SK-MEL-5 (cell line): ENCODE data around the gene TMEM14B.

DNA sequence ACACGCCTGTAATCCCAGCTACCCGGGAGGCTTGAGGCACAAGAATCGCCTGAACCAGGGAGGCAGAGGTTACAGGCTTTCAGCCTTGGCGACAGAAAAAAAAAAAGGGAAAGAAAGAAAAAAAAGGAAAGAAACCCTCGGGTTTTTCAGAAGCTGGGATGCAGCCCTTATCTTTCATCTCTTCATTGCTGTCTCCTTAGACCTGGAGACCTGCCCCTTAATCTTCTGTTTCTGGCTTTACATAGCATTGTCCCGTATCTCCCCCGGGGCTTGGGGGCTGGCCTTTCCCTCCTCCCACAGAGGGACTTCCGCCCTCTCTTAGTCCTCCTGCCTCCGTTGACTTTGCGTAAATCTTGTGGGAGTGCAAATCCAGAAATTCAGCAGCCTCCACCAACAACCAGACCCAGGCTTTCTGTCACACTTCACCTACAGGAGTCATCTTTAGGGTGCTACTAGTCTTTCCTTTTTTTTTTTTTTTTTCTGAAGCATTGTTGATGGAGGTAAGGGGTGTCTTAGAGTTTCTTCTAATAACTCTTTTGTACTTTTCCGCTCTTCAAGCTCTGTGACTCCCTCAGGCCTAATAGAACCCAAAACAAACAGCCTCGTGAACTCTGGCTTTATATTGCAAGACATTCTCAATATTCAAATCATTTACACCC lies 66.1 kb downstream of the RREB1 start:
RAMPAGE:
- cytosol, long total RNA, result no peak
- long total RNA, result no peak
- nucleus, long total RNA, result no peak

DNA sequence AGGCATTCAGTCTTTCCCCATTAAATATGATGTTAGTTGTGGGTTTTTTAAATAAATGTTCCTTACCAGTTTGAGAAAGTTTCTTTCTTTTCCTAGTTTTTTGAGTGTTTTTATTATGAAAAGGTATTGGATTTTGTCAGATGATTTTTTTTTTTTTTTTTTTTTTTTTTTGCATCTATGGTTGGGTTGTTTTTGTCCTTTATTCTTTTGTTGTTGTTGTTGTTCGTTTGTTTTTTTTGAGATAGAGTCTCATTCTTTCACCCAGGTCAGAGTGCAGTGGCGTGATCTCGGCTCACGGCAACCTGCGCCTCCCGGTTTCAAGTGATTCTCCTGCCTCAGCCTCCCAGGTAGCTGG lies 84.2 kb downstream of the RREB1 start:
RAMPAGE:
- cytosol, long total RNA, result no peak
- long total RNA, result no peak
- nucleus, long total RNA, result no peak

GRCh38 chr6:7219157-7219867 lies 93.7 kb downstream of the SSR1 start:
RAMPAGE:
- cytosol, long total RNA, result no peak
- long total RNA, result no peak
- nucleus, long total RNA, result no peak

DNA sequence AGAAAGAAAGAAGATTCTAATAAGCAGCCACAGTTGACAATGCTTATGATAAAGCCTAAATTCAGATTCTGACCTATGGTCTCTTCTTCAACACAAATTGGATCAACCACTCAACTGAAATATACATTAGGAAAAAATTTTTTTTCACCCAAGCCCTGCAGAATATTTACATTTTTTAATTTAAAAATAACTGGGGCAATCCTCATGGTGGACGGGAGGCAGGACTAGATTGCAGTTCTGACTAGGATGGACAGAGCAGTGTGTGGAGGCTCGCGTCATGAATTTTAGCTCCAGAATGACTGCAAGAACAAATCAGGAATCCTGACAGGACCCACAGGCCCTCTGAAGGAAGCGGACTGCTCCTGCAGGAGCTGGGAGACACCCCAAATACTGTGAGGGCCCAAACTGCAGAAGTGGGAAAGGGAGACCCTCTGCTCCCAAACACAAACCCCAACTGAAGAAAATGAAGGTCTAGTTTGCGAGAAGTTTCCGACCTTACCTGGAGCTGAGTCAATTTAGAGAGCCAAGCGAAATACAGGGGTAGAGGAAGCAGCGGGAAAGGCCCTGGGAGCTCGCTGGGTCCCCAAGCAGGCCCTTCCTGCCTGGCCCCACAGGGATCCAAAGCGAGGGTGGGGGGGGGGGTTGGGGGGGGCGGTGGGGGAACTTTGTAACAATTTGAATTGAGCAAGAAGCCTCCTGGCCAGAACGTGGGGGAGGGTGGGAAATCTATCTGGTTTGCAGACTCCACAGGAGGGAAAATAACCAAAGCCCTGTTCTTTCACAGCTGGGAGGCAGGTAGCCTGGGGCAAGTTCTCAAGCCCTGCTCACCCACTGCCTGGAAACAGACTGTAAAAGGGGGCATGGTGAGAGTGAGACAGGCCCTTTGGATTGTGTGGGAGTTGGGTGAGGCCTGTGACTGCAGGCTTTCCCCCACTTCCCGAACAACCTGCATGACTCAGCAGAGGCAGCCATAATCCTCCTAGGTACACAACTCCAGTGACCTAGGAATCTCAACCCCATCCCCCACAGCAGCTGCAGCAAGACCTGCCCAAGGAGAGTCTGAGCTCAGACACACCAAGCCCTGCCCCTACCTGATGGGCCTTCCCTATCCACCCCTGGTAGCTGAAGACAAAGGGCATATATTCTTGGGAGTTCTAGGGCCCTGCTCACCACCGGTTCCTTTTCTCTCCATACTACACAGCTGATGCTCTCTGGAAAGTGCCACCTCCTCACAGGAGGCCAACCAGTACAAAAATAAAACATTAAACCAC lies 34.3 kb upstream of the SSR1 start:
RAMPAGE:
- cytosol, long total RNA, result no peak
- long total RNA, result no peak
- nucleus, long total RNA, result no peak

DNA sequence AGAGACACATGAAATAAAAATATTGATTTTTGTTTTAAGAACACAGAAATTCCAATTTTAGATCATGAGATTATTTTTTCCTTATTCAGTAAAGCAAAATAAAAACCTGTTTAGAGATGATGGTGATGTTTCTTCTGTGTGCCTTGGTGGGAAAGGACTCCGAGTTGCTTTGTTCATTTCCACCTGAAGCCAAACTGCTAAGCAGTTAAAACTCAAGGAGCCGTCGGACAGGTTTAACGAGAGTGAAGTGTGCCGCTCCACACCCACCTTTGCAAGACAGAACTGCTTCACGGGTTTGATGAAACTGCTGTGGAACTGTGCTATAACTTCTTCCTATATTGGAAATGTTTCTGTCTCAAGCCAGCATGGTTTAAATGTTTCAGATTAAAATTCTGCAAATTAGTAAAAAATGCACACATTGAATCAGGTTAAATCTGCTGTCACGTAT lies 9.3 kb upstream of the DSP start:
RAMPAGE:
- cytosol, long total RNA, result no peak
- long total RNA, result no peak
- nucleus, long total RNA, result no peak

DNA sequence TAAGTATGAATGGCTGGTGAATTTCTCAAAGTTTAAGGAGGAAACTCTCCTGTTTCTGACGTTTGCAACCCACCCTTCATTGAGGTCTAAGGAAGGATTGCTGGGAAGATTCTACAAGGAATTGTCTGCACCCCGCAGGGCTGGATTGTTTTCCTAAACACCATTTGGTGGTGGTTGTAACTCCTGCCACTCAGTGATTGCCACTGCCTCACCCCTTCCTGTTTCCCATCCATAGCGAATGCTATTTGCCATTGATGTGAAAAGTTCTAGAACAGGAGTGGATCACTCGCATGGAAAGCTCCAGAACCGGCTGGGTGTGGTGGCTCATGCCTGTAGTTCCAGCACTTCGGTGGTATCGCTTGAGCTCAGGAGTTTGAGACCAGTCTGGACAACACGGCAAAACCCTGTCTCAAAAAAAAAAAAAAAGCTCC lies 8.6 kb upstream of the DSP start:
RAMPAGE:
- cytosol, long total RNA, result no peak
- long total RNA, result no peak
- nucleus, long total RNA, result no peak

DNA sequence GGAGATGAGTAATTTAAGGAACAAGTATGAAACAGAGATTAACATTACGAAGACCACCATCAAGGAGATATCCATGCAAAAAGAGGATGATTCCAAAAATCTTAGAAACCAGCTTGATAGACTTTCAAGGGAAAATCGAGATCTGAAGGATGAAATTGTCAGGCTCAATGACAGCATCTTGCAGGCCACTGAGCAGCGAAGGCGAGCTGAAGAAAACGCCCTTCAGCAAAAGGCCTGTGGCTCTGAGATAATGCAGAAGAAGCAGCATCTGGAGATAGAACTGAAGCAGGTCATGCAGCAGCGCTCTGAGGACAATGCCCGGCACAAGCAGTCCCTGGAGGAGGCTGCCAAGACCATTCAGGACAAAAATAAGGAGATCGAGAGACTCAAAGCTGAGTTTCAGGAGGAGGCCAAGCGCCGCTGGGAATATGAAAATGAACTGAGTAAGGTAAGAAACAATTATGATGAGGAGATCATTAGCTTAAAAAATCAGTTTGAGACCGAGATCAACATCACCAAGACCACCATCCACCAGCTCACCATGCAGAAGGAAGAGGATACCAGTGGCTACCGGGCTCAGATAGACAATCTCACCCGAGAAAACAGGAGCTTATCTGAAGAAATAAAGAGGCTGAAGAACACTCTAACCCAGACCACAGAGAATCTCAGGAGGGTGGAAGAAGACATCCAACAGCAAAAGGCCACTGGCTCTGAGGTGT lies 10.0 kb upstream of the SNRNP48 start:
RAMPAGE:
- cytosol, long total RNA, result no peak
- long total RNA, result no peak
- nucleus, long total RNA, result no peak

DNA sequence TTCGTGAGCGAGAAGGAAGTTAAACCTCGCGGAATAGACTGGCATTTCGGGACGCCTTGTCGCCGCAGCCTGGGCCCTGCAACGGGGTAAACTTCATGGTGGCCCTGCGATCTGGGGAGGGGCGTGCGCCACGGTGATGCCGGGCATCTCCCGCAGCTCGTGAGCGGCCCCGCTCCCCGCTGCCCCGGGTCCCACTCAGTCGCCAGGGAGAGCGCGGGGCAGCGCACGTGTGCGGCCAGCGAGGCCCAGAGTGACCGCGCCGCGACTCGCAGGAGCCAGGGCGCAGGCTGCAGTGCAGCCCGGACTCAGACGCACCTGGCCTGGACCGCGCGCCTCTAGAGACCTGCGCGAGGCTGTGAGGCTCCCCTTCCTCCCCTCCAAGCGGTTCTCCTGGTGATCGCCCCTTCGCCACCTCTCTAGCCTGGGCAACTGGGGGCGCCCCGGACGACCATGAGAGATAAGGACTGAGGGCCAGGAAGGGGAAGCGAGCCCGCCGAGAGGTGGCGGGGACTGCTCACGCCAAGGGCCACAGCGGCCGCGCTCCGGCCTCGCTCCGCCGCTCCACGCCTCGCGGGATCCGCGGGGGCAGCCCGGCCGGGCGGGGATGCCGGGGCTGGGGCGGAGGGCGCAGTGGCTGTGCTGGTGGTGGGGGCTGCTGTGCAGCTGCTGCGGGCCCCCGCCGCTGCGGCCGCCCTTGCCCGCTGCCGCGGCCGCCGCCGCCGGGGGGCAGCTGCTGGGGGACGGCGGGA lies 627 bp downstream of the BMP6 start:
RAMPAGE:
- cytosol, long total RNA, result no peak
- long total RNA, result no peak
- nucleus, long total RNA, result no peak

DNA sequence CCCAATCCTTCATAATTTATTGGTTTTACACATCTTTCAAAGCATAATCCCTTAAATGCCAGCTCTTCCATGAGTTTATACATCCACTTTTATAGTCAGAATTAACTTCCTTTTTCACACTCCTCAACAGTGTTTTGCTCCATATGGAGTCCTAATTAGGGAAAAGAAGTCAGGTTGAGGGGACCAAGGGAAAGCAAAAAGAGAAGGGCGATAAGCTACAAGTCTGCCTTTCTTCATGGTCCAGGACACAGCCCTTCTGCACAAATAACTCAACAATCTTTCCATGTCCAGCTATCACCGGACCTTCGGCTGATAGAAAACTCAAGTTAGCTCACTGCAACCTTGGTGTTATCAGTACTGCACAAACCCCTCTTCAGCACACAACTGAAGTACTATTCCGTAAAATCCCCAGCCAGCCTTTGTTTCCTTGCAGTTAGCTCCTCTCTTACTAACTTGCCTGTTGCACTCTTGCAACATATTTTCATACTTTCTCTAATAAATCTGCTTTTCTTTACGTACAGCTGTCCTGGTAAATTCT lies 2.0 kb downstream of the EEF1E1 start:
RAMPAGE:
- cytosol, long total RNA, result no peak
- long total RNA, result no peak
- nucleus, long total RNA, result no peak

GRCh38 chr6:8157634-8158287 lies 55.4 kb upstream of the EEF1E1 start:
RAMPAGE:
- cytosol, long total RNA, result no peak
- long total RNA, result no peak
- nucleus, long total RNA, result no peak

DNA sequence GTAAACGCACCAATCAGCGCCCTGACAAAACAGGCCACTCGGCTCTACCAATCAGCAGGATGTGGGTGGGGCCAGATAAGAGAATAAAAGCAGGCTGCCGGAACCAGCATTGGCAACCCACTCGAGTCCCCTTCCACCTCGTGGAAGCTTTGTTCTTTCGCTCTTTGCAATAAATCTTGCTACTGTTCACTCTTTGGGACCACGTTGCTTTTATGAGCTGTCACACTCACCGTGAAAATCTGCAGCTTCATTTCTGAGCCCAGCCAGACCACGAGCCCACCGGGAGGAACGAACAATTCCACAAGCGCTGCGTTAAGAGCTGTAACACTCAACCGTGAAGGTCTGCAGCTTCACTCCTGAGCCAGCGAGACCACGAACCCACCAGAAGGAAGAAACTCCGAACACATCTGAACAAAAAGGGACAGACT lies 231.8 kb upstream of the SLC35B3 start:
RAMPAGE:
- cytosol, long total RNA, result no peak
- long total RNA, result no peak
- nucleus, long total RNA, result no peak

RAMPAGE:
- cytosol, long total RNA, result no peak
- long total RNA, result no peak
- nucleus, long total RNA, result no peak
These were observed 14.5 kb downstream of the TFAP2A start for GRCh38 chr6:10400222-10400948.

DNA sequence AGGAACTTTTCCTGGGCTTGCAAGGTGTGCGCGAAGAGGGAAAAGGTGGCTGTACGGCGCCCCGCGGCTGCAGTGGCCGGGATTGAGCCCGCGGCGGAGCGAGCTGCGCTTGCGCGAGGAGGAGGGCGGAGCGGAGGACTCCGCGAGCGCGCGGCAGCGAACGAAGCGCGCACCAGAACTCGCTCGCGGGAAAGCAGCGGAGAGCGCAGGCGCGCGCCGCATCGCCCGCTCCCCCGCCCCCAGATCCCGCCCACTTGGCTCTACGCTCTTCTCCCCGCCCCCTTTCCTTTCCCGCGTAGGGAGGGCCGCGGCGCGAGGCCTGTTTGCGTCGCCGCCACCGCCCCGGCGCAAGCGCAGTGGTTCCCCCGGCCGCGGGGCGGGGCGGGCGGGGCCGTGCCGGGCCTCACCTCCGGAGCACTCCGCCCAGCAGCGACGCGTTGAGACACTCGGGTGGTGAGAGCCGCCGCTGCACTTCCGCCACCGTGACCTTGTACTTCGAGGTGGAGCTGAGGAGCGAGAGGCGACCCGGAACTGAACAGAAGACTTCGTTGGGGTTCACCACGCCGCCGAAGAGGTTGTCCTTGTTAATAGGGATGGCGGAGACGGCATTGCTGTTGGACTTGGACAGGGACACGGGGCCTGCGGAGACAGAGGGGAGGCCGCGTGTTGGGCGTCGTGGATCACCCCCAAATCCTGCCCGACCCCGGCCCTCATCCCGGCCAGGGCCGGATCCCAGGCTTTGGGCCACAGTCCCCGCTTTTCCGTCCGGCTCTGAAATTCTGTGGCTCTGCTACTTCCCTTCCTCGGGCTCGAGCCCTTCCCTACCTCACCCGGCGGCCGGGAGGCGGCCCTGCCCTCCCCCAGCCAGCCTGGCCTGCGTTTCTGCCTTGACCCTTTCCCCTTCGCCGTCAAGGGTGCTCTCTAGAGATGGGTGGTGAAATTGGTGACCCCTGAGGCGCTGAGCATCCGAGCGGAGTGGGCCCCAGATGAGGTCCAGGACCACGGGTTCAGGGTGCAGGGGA lies 10.5 kb downstream of the TFAP2A start:
RAMPAGE:
- cytosol, long total RNA, result no peak
- long total RNA, result no peak
- nucleus, long total RNA, result no peak

DNA sequence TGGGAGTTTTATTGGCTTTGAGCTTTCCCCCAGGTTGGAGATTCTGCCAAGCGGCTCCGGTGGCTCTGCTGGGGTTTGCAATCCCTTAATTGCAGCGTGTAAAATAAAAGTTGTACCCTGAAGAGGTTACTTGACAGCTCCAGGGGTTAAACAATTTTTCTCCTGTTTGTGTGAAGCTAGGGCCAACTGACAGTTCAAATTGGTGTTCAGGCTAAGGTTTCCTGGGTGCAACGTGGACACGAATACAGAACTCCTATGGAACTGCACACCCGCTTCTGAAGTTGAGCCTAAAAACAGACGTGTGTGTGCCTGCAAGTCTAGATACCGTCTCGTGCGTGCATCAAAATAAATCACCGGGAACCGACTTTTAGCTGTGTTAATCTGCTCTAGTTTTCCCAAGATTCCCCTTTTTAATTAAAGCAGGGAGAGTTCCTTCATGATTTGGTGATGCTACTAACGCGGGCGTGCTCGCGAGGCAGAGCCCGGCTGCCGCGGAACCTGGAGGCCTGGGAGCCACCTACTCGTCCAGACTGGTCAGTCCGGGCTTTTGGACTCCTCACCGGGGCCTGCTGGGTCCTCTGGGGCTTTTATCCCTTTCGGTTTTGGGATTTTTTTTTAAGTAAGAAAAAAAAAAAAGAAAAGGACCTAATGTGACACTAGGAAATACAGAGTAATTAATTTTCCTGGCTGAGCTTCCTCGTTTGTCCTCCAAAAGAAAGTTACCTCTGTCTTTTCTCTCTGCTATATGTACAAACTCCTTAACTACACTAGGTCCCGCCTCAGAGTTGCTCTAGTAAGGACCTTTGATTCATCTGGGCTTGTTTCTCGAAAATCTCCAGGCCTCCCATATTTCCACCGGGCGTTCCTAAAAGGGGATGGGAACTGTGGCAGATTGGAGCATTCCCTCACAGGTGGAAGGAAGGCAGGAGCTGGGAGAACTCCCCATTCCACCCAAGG lies 1.2 kb upstream of the TFAP2A start:
RAMPAGE:
- cytosol, long total RNA, result no peak
- long total RNA, result no peak
- nucleus, long total RNA, result no peak

DNA sequence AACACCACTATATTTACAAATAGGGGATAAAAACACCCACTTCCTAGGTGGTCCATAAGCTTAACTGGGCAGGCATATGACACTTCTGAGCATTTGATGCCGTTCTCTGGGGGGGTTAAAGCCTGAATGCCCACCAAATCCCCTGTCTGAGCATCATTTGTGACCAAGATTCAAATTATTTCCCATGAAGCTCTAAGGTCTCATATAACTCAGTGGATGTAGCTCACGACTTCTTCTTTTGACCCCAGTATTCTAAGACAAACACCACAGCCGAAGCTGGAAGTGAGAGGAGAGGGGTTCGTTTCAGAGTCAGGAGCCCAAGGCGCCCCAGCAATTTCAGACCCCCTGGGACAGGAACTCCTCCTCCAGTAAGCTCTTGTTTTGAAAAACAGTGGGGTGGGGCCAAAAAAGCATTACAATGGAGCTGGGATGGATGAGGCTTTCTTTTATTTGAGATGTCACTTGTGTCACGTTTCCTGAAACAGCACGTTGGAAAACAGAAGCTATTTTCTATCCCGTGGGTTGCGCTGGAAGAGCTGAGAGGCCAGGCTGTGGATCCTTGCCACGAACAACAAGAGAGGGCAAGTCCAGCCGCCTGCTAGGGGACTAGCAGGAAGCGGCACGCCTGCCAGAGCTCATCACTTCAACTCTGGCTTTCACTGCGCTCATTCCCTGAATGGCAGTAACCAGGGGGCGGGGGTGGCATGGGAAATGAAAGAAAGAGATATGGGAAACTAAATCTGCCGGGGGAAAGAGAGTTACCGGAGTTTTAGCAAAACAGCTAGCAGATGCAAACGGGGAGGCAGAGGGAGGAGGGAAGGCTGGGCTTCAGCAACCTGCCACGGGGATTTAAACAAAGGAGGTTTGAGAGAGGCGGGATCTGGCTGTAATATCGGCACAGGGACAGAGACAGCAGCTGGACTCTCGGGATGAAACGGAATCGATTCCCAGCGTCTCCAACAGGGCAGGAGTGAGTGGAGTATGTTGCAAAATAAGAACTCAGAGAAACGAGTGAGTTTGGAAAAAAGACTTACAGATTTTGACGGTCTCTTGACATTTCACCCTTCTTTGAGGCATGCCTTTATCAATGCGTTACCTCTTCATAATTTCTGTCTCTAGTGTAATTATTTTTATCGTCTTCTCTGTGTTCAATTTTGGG lies 34.6 kb downstream of the GCNT2 start:
RAMPAGE:
- cytosol, long total RNA, result no peak
- long total RNA, result no peak
- nucleus, long total RNA, result no peak

DNA sequence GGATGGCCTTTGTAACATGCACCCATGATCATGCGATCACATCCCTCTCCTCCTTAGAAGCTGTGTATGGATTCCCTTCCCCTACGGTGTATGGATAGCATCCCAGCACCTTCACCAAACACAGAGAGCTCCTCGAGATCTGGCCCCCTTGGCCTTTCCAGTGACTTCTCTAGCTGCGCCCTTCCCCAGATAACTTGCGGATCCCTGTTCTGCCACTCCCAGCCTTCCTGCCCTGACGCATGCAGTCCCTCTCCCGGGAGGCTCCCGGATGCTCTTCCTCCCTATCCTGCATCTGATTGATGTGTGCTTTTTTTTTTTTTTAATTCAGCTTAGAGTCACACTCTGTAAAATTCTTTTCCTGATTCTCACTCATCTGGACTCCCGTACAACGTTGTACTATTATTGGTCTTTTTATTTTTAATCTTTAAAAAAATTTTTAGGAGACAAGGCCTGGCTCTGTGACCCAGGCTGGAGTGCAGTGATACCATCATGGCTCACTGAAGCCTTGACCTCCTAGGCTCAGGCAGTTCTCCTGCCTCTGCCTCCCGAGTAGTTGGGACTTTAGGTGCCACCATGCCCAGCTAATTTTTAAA lies 44.8 kb downstream of the GCNT2 start:
RAMPAGE:
- cytosol, long total RNA, result no peak
- long total RNA, result no peak
- nucleus, long total RNA, result no peak

RAMPAGE:
- cytosol, long total RNA, result start-site peak on the minus strand at chr6:10747584-10747645, 21 and 5 reads in 2 replicates; start-site peak on the plus strand at chr6:10747764-10747858, 4,524 and 4,495 reads in 2 replicates
- long total RNA, result start-site peak on the plus strand at chr6:10747778-10747855, 2,642 and 2,439 reads in 2 replicates
- nucleus, long total RNA, result start-site peak on the plus strand at chr6:10747758-10747855, 615 and 128 reads in 2 replicates
These were observed at the start of gene TMEM14B for GRCh38 chr6:10747243-10747939. Gene TMEM14B, plus strand, starts transcription at chr6:10747805.

DNA sequence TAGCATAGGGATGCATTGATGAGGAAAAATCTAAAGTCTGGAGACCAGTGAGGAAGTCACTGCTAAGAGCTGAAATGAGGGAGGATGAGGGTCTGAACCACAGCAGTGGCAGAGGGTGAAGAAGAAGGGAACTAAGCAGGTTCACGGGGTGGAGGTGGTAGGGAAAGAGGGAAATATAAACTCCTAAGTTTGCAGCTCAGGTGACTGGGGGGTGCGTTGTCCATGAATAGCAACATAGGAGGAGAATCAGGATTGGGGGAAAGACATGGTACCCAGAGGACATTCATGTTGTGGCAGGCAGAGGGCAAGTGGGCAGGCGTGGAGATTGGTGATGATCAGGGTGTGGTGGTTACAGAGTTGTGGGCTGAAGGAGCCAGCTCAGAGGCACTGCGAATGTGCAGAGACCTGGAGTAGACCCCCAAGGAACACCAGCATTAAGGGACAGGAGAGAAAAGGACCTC lies 23.2 kb downstream of the TMEM14B start:
RAMPAGE:
- cytosol, long total RNA, result no peak
- long total RNA, result no peak
- nucleus, long total RNA, result no peak

DNA sequence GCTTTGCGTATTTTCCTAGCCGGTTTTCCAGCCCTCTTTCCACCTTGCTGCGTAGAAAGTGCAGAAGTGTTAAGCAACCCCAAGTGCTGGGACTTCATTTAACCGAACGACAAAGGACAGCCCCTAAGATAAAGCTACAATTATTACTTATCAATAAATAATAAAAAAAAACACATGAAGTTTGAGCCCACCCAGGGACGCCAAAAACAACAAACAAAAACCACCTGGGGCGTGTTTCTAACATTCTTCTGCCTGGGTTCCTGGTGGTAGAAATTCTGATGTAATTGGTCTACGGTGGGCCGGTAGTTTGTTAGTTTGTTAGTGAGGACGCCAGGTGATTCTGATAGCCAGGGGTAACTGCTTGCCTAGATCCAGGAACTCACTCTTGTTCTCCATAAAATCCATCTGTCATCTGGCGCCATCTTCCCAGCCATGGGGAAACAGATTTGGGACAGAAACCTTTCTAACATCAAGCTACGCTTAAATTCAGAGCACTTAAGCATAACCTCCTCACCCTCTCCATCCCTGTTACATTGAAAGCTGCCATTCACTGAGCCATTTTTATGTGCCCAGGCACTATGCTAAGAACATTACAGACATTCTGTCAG lies 671 bp downstream of the SYCP2L start:
RAMPAGE:
- cytosol, long total RNA, result no peak
- long total RNA, result no peak
- nucleus, long total RNA, result no peak

RAMPAGE:
- cytosol, long total RNA, result no peak
- long total RNA, result no peak
- nucleus, long total RNA, result no peak
These were observed 17.8 kb downstream of the ELOVL2 start for GRCh38 chr6:11026177-11026843.